ENCODE data around the genes EXOC4 and AKR1B1.

- PRO-cap, 2 experiments = no peak in any of the 2 experiments
Observed at GRCh38 chr7:131538198-131538931, 18.1 kb downstream of the PODXL start.

DNA sequence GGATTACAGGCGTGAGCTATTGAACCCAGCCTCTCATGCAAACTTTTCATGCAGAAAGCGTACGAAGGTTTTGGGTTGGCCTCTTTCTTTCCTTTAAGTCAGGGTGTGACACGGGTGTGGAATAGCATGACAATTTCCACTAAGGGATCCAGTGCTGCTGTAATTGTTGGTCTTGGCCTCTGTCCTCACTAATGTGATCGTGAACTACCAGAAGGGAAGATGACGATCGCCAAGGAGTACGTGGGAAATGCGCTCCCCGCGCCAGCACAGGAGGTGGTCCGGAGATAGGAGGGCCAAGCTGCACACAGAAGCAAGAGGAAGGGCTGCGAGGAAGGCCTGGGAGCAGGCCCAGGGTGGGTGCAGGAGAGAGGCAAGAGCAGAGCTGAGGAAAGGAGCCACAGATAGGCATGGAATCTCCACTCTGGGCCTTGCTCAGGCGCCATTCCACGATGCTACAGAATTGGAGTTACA is 79.7 kb upstream of the PODXL start:
- PRO-cap, 2 experiments = no peak in any of the 2 experiments

GRCh38 chr7:132398114-132398805 is 178.0 kb downstream of the PLXNA4 start:
- PRO-cap, 2 experiments = no peak in any of the 2 experiments

DNA sequence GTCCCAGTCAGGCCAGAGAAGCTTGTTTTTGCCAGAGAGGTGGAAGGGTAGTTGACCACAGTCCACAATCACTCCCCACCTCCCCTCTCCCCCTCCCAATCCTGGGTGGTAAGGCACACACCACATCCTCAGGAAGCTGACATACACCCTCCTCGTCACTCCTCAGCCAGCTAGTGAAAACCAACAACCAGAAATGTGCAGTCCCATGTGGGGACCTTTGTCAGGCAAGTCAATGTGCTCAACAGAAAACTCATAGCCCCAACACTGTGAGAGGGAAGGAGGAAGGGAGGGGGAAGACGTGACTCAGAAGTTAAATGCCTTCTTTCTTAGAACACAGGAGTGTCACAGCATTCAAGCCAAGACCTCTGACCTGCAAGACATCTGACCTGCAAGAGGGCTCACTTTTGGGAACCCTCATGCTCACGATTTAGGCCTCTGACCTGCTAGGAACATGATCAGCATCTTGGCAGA is 145.0 kb downstream of the PLXNA4 start:
- PRO-cap, 2 experiments = no peak in any of the 2 experiments

- PRO-cap, 2 experiments = no peak in any of the 2 experiments
Observed at GRCh38 chr7:132655419-132655879, 79.2 kb upstream of the PLXNA4 start.

DNA sequence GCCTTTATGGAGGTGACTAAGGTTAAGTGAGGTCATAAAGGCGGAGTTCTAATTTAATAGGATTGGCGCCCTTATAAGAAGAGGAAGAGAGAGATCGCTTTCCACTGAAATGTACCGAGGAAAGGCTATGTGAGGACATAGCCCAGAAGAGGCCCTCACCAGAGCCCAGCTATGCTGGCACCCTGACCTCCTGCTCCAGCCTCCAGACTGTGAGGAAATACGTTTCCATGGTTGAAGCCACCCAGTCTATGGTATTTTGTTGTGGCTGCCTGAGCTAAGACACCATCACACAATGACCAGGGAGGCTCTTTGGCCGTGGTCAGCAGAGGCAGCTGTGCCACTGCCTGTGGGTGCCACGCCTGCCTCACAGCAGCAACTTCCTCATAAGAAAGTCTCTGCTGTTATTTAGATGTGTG is 182.6 kb upstream of the PLXNA4 start:
- PRO-cap, 2 experiments = no peak in any of the 2 experiments

DNA sequence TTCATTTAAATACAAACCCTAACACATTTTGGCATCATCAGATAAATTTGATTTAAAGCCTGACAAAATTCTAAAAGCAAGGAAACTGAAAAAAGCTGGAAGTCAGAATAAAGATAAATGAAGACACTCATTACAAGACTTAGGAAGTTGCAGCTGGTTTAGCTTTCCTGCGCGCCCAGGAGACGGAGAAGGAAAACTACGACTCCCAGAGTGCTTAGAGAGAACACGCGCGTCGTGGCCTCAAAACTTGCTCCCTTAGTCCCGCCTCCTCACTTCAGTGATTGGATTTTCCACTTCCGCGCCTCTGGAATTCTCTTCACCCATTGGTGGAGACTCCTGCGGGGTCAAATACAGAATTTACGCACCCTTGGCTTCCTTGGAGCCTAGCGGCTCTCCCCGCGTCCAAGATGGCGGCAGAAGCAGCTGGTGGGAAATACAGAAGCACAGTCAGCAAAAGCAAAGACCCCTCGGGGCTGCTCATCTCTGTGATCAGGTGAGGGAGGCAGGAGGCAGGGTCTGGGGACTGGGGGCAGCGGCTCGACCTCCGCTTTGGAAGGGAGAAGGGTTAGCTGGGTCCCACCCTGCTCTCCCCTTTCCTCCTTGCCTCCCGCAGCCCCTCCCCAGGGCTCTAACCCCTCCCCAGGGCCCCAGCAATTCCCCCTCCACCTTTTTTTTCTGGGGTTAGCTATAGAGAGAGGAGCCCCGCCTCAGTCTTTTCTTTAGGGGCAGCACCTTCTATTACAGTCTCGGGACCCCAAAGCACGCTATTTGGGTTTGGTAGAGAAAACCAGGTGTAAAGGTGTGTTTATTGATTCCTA is at the start of gene EXOC4:
Gene EXOC4 (plus strand): TSS at position 384 of the 818 bp plus-strand sequence.
- PRO-cap, 2 experiments = peak in 2 of 2 experiments; most common plus-strand start position 379 of the sequence (in 1)

- PRO-cap, 2 experiments = no peak in any of the 2 experiments
Observed at GRCh38 chr7:134083653-134084397, 43.3 kb upstream of the LRGUK start.

DNA sequence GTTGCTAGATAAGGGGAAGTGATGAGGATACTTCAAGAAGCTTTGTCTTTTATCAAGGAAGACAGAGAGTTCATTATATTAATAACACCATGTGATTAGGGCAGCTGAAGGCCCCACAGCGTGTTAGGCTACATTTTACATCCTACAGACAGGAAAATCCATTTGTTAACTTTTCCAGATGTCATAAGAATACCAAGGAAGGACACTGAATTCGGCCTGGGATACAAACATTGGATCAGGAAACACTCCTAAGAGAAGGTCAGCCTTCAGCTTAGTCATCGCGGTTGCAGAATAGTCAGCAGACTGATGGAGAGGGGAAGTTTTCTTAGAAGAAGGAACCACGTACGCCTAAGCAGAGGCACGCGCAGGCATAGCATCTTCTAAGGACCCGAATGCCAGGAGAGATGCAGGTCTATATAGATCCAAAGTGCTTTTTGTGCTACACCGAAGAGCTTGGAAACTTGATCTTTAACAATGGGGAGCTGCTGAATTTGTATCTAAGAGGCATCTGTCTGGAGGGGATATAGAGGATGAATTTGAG is 85.7 kb downstream of the LRGUK start:
- PRO-cap, 2 experiments = no peak in any of the 2 experiments

DNA sequence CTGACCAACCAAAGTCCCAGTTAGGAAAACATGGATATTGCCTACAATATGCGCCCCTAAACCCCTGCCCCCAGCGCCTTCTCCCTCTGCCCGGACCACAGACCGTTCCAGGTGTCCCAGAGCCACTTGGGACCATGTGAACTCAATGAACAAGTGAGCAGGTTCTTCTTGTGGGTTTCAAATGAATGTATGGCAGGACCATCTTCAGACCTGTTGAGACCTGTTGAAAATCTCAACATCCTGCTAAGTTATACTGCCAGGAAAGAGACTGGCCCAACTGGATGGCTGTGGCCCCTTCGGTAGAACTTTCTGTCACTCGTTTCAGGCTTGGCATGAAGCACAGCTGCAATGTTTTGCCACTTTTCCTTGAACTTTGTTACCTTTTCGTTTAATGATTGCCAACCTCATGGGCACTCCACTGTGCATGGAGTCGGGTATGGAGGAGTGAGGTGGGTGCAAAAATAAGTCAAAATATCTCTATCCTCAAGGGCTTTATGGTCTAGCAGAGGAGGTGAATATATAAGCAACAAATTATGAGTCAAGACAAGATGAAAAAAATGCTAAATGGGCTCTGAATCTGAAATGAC is 36.7 kb upstream of the SLC35B4 start:
- PRO-cap, 2 experiments = peak in 1 of 2 experiments; most common minus-strand start position 309 of the sequence (in 1)

DNA sequence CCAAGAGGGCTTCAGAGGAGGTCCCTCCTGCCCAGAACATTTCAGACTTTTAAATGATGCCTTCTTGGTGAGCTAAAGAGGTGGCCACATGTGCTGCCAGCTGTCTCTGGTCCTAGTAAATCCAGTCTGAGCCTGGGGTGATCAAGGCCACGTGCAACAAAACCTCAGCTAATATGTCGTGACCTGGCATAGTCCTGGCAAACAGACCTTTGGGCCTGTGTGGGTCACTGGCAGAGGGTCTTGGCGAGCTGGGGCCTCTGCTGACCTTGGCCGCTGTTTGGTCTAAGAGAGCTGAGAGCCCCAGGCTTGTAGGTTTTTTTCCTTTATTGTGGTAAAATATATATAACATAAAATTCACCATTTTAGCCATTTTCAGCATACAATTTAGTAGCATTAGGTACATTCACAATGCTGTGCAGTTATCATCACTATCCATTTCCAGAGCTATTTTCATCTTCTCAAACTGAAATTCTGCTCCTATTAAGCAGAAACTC is 43.4 kb upstream of the SLC35B4 start:
- PRO-cap, 2 experiments = no peak in any of the 2 experiments

DNA sequence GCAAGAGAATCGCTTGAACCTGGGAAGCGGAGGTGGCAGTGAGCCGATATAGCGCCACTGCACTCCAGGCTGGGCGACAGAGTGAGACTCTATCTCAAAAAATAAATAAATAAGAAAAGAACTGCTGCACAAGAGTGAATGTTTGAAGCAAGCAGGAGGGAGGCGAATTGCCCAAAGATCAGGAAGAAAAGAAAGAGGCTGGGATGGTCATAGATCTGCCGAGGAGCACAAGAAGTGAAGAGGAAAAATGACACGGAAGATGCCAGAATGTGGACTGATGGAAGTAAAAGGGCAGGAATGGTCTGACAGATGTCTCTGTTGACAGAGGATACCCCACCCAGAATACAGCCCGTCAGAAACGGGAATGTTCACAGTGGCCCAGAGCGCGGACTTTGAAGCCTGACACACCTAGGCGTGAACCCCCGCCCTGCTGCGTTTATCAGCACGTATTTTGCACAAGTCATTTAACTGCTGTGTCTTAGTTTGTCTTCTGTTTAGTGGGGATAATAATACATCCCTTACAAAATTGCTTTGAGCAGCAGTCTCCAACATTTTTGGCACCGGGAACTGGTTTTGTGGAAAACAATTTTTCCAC is 27.2 kb downstream of the AKR1B1 start:
- PRO-cap, 2 experiments = no peak in any of the 2 experiments

- PRO-cap, 2 experiments = no peak in any of the 2 experiments
Observed at GRCh38 chr7:134451314-134451757, 7.6 kb downstream of the AKR1B1 start.

GRCh38 chr7:134458905-134459612 is at the start of gene AKR1B1:
AKR1B1 (minus strand) TSS chr7:134459100.
- PRO-cap, 2 experiments = peak in 2 of 2 experiments; most common minus-strand start chr7:134459098 (in 2)

DNA sequence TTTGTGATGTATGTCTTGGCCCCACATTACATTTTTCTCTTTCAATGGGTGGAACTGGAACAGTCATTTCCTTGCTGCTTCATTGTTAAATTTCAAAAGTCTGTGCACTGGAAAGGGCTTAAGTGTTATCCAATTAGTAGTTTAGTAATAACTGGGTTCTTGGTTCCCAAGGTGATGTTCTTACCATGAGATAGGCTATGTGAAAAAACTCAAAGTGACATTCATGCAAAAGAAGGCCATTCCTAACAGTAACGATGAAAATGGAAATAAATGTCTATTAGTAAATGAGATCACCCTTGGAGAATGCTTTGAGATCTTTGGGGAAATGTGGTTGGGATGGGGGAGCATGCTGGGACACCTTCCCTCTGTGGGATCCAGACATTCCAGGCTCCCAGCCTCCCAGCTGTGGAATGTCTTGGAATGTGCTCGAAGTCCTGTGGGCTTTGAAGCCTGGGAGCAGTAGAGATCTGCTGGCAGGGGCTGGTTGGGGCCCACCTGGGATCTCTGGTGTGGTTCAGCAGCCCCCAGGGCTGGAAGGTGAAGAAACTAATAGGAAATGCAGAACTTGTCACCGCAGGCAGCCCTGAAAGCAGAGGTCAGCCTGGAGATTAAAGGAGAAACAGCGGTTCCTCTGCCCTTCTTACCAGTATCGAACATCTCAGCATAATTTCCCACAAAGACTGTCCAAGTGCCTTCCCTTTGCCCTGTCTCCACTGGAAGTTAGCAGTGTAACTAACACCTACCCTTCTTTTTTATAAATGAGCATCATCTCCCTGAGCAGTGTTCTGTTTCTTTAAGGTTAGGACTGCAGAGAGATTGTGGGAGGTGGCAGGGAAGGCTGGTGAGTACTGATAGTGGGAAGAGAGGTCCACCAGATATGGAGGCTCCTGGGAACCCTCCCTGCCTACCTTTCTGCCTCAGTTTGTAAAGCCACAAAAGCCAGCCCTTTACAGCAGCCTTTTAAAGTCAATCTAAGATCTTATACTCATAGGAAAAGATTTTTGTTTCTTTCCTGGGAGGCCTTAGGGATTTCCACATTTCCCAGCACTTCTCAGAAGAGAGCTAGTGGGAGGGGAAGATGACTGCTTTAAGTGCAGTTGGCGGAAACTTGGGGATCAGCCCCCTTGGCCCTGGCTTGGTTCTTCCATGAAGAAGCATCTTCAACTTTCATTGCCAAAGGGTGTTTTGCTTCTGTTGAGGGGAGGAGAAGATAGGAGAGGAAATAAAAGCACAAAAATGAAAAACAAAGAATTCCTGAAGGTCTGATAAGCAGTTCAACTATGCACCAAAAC is 36.9 kb upstream of the CALD1 start:
- PRO-cap, 2 experiments = no peak in any of the 2 experiments

GRCh38 chr7:134746061-134746536 is 33.3 kb upstream of the CALD1 start:
- PRO-cap, 2 experiments = no peak in any of the 2 experiments

- PRO-cap, 2 experiments = no peak in any of the 2 experiments
Observed at GRCh38 chr7:134781923-134782546, 2.6 kb downstream of the CALD1 start.

DNA sequence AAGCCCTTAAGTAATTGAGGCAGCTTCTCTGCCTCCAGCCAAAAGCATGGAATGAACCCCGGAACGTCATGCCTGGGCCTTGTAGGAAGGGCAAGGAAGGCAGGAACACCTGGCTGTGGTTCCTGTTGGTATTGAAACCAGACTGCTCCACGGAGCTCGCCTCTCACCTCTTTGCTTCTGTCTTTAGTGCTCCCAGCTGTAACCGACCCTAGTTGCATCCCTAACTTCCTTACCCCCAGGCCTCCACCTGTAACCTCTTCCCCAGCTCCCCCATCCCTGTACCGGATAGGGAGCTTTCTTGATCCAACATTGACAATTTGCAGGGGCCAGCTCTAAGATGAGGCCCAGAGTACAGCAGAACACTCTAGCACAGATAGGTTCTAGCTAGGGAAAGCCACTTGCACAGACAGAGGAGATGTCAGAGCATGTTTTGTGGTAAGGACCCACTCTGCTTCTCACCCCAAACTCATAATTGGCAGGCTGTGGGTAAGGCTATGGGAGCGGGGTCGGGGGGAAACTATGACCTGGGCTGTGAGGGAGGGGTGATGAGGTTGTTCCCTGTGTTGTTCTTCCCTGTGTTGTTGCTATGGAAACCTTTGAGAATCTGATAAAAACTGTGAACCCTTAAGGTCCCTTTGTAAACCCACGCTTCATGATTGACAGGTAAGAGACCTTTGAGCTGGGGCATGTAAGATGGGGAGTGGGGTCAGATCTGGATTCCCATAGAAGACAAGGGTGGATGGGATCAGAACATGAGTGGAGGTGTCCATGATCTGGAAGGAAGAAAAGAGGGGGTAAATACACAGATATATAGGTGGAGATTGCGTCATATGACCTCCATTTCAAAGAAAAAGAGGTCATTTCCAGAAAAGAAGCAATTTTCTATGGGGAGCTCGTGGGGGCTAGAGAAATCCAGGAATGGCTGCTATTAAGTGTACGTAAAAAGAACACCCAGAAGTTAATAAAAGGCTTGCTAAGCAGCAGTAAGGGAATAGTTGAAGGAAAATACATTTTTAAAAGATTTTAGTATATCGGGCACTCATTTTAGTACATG is 3.9 kb downstream of the CALD1 start:
- PRO-cap, 2 experiments = no peak in any of the 2 experiments

DNA sequence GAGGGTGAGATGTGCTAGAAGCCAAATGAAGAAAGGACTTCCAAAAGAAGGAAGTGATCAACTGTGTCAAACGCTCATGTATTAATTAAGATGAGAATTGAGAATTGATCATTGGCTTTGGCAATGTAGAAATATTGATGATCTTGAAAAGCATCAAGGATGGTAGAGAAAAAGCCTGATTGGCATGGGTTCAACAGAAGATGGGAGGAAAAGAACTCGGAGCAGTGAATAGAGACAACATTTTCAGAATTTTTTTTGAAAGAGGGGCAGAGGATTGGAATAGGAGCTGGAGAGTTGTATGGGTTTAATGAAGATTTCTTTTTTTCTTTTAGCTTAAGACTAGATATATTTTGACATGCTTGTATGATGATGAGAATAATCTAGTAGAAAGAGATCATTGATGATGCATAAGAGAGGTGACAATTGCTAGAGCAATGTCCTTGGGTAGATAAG is 33.6 kb downstream of the CALD1 start:
- PRO-cap, 2 experiments = no peak in any of the 2 experiments

DNA sequence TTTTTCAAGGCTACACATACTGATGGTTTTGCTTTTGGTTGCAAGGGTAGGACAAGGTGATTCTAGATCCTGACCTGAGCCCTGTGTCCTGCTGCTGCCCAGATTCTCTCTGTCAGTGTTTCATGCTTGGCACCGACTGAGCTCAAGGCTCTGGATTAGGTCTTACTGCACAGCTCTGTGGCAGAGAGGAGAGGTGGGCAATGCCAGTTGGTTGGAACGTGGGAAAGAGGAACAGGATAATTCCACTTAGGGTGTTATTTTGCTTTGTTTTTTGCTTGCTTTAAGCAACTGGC is 55.7 kb downstream of the CALD1 start:
- PRO-cap, 2 experiments = no peak in any of the 2 experiments

Data from Metastatic Liver Carcinoma in the Lung (tissue), 2 donors.